Measurements from ENCODE around the genes PPP1R12C, ZNF581 and ZSCAN5A.

GRCh38 chr19:55110995-55112180 lies 6.0 kb downstream of the PPP1R12C start:
- PRO-cap, result unidirectional peak, plus-strand start at chr19:55111443

- PRO-cap, result bidirectional peak, plus-strand start at chr19:55117879, minus-strand start at chr19:55117637
These were observed at the start of gene PPP1R12C for GRCh38 chr19:55117030-55118040. PPP1R12C (minus strand) TSS chr19:55117637.

DNA sequence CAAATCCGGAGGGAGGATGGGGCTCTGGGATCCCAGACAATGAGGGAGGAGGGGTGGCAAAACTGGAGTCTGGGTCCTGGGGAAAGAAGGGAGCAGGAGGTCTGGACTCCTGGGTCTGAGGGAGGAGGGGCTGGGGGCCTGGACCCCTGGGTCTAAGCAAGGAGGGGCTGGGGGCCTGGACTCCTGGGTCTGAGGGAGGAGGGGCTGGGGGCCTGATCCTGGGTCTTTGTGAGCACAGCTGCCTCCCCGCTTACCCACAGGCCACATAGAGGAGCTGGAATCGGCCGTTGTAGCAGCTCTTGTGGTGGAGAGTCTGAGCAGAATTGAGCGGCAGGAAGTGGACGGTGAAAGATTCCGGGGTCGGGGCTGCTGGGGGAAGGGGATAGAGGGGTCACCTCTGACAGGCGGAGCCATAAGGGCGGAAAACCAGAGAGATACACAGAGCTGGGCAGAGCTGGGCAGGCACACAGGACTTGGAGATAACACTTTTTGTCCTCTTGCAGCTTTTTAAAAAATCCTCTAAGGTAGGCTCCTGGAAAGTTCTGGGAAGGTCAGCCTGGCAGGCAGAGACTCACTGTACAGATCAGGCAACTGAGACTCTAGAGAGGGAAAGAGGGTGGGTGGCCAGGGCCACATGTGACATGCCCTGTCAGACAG lies 2.2 kb upstream of the TNNI3 start:
- PRO-cap, result no peak

GRCh38 chr19:55160499-55161175 lies 3.1 kb upstream of the TNNI3 start:
- PRO-cap, result no peak

DNA sequence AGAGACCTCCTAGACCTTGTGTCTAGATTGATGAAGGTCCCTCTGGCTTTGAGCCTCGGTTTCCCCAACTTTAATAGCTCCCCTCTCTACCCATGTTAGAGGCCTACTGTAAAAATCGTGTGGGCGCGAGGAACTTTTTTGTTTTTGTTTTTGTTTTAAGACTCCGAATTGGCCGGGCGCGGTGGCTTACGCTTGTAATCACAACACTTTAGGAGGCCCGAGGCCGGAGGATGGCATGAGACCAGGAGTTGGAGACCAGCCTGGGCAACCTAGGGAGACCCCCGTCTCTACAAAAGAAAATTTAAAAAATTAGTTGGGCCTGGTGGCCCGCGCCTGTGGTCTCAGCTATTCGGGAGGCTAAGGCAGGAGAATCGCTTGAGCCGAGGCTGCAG lies 736 bp upstream of the PPP6R1 start:
- PRO-cap, result no peak

GRCh38 chr19:55265680-55266247 lies 6.9 kb upstream of the PPP6R1 start:
- PRO-cap, result no peak

GRCh38 chr19:55301549-55302625 lies 18.1 kb downstream of the BRSK1 start:
- PRO-cap, result no peak

GRCh38 chr19:55312979-55313566 lies 12.1 kb downstream of the TMEM150B start:
- PRO-cap, result no peak

- PRO-cap, result no peak
These were observed 2.7 kb downstream of the TMEM150B start for GRCh38 chr19:55322177-55323070.

GRCh38 chr19:55331732-55332100 lies 6.6 kb upstream of the TMEM150B start:
- PRO-cap, result no peak

- PRO-cap, result no peak
These were observed 266 bp downstream of the KMT5C start for GRCh38 chr19:55340019-55340264.

DNA sequence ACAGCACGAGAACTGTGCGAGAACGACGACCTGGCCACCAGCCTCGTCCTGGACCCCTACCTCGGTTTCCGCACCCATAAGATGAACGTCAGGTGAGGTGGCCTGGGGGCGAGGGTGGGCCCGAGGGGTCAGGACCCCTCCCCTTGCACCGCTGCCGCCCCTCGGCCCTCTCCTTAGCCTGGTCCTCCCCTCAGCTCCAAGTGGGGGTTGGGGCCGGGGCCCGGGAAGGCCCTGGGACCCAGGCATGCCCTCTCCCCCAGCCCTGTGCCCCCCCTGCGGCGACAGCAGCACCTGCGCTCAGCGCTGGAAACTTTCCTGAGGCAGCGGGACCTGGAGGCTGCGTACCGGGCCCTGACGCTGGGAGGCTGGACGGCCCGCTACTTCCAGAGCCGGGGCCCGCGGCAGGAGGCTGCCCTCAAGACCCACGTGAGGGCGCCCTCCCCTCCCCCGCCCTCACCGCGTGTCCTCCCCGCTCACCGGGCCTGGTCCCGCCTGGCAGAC lies 2.3 kb downstream of the KMT5C start:
- PRO-cap, result no peak

- PRO-cap, result no peak
These were observed 1.9 kb downstream of the RPL28 start for GRCh38 chr19:55387538-55388161.

GRCh38 chr19:55440195-55441102 lies 2.7 kb downstream of the SHISA7 start:
- PRO-cap, result no peak

- PRO-cap, result no peak
These were observed 4.0 kb upstream of the ZNF628 start for GRCh38 chr19:55472328-55472951.

- PRO-cap, result no peak
These were observed at the start of gene ZNF581 for GRCh38 chr19:55643550-55643770. ZNF581 (plus strand) TSS chr19:55643649.

DNA sequence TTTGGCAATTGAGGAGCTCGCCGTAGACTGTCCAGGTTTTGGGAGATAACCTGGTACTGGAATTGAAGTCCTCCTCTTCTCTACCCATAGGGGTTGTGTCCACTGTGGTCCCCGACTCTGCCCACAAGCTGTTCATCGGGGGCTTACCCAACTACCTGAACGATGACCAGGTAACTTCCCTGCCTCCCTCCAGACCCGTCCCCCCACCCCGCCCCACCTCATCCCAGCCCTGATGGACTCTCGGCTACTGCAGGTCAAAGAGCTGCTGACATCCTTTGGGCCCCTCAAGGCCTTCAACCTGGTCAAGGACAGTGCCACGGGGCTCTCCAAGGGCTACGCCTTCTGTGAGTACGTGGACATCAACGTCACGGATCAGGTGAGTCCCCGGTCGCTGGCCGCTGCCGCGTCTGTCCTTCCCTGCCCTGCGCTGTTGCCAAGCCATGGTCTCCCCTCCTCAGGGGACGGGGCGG lies 6.6 kb upstream of the EPN1 start:
- PRO-cap, result no peak

GRCh38 chr19:55711884-55712263 lies 26.3 kb downstream of the NLRP9 start:
- PRO-cap, result no peak

DNA sequence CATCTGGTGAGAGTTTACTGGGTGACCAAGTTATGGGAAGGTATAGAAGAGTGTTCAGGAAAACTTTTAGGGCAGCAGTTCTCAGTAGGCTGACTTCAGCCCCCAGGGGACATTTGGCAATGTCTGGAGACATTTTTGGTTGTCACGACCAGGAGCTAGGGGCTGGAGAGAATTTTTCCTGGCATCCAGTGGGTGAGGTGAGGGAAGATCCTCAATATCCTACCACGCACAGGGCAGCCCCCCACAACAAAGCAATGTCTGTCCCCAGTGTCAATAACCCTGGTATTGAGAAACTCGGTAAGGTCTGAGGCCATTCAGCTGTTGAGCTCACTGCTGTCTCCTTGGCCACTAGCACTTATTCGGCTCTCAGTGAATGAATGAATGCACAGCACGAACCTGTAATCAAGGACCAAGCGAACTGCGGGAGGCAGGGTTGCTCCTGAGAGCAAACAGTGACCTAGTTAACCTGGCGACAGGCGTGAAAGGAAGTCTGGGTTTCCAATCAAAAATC lies 730 bp downstream of the ZSCAN5A start:
- PRO-cap, result no peak

DNA sequence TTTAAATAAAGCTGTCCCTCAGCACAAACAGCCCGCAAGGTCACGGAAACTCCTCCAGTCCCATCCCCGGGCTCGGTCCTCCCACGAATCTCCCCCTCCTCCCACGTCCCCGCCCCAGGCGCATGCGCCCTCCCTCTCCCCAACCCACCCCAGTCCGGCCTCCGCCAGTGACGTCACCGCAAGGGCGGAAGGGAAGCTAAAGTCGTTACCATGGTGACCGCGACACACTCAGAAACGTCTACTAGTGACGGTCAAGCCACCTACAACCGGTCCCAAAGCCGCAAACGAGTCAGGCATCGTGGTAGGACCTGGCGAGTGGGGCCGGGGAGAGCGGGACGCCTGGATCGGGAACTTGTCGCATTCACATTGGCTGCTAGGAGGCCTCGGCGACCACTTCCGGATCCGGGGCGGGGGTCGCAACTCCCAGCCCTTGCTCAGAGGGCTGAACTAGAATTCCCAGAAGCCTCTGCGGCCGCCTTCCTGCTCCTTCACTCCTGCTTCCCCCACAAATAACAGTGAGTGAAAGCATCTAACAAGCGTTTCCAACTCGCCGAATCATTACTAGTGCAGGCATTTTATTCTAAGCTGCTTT lies at the start of gene ZSCAN5A:
Gene ZSCAN5A, minus strand, starts transcription at position 368 of the 592 bp plus-strand sequence.
- PRO-cap, result unidirectional peak, minus-strand start at position 91 of the sequence; unidirectional peak, minus-strand start at position 368 of the sequence; unidirectional peak, minus-strand start at position 388 of the sequence

All from trachea (tissue), 1 donor.